ENCODE measurements around a stretch of chr2.

DNA sequence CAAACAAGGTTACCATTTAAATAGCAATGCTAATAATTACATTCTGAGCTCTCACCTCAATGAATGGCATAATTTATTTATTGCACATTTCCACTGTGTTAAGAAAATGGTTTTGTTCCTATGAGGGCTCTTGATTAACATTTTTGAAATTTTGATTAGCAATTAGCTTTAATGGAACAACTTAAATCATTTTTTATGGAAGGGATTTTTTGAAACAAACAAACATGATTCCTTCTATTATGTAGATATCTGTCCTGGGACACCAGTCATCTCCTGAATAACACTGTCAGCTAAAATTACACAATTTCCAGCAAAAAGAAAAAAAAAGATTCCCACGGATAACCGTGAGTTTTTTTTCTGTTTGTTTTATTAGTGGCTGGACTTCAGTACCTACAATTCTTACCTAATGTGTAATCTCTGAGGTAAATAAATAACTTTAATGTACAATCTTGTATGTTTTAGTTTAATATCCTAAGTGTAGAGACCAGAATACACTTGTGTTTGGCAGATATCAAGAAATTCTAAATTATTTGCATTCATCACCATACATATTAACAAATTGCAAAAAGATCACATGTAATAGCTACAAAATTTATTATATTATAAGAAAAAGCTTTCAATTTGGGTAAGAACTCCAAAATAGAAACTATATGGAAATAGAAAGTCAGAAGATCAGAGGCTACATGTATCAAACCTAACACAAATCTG is 126.6 kb upstream of the KYNU start:
- PRO-cap: no peak
- RRBS: no CpG with 5 or more reads among the region's 2 CpGs

DNA sequence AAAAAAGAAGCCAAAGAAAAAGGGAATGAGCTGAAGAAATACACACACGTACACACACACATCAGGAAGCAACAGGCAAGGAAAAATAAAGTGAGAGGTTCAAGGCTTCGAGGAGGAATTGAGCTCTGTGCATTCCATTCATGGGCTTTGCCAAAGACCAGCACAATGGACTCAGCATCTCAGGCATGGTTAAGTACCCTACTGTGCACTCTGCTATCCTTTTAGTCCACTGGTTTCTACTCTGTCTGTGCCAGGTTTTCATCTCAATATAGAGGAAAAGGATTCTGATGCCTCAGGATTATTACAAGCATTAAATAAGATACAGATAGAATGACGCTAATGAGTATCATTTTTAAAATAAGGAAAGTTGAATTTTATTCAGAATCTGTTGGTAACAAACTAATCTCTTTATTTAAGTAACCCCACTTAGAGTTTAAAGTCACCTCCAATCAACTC is 2.0 kb downstream of the KYNU start:
- PRO-cap: no peak
- RRBS: no CpG with 5 or more reads among the region's 3 CpGs

- PRO-cap: no peak
- RRBS: no CpG with 5 or more reads among the region's 8 CpGs
Observed at GRCh38 chr2:142935432-142935936, 58.0 kb downstream of the KYNU start.

DNA sequence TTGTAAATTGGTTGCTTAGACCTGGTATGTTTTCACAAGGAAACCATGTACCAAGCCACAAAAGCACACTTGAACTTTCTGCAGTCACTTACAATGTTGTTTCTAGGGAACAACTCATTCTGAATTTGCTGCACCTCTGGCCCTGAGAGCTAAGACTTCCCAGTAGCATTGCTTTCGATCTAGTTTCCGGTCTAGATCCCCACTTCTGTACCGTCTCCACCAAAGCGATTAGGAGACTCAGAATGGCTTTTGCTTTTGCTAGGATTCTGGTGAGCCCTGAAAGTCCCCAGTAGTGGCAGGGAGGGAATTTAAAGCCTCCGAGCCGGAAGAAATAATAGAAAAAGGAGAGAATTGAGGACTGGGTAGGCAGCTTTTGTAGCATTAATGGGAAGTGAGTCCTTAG is 313.0 kb downstream of the ARHGAP15 start:
- PRO-cap: no peak
- RRBS: no CpG with 5 or more reads among the region's 6 CpGs

DNA sequence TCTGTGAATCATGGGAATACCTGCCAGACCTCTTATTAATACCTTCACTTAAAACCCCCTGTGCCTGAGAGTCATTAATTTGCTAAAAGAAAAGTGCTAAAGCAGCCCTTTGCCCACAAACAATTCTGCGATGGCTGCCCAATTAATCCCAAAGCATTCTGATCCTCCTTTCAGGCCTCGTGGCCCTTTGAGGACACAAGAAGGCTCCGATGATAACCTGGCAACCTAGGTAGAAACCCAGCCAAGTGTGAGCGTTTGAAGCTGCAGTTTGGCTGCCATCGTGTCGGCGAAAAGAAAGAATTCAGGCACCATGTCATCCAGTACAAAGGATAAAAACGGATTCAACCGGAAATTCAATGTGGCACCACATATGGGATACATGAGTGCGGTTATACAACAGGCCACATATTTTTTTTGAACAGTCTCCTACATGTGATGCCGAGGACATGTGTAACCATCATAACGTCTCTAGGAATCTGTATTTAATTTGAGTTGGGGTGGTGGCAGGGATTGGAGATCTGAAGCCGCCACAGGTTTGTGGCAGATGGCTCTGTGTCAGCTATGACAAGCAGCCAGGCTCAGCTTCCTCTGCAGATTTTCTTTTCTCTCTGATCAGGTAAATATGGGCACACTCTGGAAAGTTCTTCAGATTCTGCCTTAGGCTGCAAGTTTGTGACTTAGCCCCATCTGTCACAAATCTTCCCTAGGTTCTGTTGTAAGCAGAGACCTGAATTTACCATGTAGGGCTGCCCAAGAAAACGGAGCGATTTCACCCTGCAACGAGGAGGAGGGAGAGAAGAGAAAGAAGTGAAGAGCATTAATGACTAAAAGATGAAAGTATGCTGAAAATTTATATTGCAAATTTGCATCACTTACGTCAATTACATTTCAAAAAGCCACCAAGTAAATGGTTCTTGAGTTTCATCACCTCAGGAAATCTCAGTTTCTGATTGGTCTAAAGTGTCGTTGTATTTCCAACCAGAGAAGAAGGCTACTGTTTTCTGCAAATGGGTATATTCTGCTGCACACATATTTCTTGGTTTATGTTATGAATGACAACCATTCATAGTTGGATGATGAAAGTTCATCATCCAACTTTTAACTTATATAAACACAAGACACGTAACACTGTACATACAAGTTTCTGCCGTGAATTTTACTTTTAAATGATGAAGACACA is 385.6 kb downstream of the GTDC1 start:
- PRO-cap: no peak
- RRBS: no CpG with 5 or more reads among the region's 20 CpGs

GRCh38 chr2:144097607-144098389 is 234.5 kb downstream of the GTDC1 start:
- PRO-cap: no peak
- RRBS: no CpG with 5 or more reads among the region's 5 CpGs

DNA sequence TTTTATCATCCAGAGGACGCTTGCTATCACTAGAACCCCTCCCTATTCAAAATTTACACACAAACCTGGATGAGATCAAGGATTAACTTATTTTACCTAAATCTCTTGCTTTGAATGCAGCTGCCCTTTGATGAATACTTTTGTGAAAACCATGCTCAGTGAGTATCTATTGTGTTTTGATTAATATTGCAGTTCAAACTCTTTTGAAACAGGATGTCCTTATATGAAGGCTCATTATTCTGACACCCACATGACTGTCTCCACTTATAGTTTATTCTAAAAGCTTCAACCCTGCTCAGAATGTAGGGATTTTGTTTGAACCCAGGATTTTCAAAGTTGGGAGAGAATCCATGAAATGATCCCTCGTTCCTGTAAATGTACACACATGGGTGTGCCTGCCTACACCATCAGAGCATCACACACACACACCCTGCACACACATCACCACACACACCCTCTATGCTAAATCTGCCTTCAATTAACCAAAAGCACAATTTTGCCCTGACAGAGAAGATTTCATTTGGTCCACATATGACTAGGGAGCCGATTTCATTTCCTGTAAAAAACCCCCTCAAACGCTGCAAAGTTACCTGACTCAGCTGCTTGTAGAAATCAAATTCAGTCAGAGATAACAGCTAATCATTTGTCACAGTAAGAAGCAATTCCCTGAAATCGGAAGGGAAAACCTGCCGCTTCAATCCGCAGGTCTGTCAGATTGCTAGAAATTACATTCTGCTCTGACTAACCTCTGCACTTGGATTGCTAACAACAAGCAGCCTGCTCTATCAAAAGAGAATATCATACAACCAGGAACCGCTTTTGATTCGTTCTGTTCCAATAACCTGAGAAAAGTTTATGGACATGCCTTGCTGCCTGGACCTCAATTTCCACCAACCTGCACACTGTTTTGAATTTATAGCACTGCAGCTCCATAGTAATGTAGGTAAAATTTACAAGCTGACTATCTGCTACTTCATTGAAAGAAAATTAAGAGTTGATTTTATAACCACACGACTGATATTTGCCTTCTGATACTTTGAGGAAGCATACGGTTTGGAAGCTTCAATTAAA is 65.1 kb downstream of the ZEB2 start:
- PRO-cap: no peak
- RRBS: no CpG with 5 or more reads among the region's 11 CpGs

DNA sequence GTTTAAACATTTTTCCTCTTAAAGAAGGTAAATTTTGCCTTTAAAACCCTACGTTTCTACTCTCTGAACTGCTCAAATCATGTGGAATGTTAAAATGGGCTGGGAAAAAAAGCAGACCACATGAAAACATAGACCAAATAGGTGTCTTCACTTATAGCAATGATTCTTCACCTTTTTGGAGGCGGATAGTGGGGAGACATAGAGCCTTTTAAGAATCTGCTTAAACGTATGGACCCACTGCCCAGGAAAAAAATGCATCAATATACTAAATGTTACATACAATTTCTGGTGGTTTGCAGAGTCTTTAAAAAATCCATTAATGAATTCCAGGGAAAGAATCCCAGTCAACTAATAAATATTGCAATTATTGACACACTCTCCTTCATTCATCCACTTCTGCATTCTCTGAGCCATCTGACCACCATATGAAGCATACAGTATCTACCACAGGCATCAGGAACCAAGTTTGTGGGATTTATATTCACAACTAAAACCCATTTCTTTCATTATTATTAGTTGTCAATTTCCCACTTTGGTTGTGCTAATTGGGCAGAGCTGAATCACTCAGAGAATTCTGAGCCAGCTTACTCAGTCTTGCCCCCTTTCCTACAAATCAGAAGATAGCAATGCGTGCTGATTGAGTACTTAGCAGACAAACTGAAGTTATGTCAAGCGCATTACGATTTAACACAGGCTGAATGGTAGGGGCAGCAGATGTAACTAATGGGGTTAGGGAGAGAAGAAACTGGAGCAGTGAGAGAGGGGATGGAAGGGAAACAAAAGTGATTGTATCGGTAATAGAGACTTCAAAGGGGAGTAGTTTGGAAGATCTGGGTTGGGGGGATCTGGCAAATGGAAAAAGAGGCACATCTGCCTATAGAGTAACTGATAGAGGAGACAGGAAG is 52.4 kb downstream of the ZEB2 start:
- PRO-cap: no peak
- RRBS: no CpG with 5 or more reads among the region's 7 CpGs

- PRO-cap: no peak
- RRBS: no CpG with 5 or more reads among the region's 1 CpG
Observed at GRCh38 chr2:144518665-144518973, 1.3 kb downstream of the ZEB2 start.

DNA sequence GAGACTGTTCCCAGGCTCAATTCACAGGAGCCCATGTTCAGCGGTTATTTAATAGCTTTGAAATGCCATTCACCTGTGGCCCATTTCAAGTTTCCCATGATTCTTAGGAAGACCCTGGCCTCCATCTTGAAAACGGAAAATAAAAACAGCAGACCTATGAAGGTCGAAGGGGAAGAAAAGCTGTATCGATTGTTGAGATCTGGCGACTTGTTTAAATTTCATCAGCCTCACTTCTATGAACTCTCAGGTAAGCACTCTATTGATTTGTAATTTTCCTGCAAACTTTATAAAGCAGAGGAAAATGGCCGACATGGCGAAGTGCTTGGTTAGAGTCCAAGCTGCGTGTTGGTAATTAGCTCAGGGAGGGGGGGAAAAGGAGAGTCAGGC is 147.9 kb upstream of the ZEB2 start:
- PRO-cap: no peak
- RRBS: no CpG with 5 or more reads among the region's 8 CpGs

DNA sequence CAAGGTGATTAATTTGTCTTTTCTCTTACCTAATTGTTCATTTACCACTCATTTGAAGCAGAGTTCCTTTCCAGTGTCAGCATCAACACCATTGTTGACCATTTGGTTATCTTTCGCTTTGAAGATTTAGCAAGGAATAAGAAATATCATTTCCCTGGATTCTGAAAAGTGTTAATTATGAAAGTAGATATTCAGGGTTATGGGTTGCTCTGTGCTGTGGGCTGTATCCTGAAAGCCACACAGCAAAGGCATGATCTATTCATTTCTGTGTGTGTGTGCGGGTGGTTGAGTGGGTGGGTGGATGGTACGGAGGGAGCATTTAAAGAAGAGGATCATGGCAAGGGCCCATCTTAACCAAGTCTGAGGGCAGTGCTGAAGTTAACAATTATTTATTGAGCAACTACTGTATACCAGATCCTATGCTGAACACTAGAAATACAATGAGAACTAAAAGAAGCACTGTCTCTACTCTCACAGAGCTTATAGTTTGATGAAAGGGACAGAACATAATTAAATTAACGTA is 178.2 kb upstream of the ZEB2 start:
- PRO-cap: no peak
- RRBS: no CpG with 5 or more reads among the region's 4 CpGs

GRCh38 chr2:144937942-144938244 is 418.0 kb upstream of the ZEB2 start:
- PRO-cap: no peak
- RRBS: no CpG with 5 or more reads among the region's 4 CpGs

DNA sequence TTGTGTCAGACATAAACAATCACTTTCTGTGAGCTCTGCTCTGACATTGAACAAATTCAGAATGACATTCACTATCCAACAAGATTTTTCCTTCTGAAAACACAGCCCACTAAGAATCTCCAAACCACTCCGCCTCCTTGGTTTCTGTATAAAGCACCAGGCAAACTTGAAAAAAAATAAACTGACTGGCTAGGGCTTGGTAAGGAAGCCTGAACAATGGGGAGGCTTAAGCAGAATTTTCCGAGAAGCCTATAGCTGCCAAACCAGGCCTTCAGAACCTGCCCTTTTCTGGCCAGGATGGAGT is 529.4 kb upstream of the ZEB2 start:
- PRO-cap: no peak
- RRBS: no CpG with 5 or more reads among the region's 2 CpGs

GRCh38 chr2:147464153-147464637 is 380.6 kb upstream of the ACVR2A start:
- PRO-cap: no peak
- RRBS: no CpG with 5 or more reads among the region's 4 CpGs

DNA sequence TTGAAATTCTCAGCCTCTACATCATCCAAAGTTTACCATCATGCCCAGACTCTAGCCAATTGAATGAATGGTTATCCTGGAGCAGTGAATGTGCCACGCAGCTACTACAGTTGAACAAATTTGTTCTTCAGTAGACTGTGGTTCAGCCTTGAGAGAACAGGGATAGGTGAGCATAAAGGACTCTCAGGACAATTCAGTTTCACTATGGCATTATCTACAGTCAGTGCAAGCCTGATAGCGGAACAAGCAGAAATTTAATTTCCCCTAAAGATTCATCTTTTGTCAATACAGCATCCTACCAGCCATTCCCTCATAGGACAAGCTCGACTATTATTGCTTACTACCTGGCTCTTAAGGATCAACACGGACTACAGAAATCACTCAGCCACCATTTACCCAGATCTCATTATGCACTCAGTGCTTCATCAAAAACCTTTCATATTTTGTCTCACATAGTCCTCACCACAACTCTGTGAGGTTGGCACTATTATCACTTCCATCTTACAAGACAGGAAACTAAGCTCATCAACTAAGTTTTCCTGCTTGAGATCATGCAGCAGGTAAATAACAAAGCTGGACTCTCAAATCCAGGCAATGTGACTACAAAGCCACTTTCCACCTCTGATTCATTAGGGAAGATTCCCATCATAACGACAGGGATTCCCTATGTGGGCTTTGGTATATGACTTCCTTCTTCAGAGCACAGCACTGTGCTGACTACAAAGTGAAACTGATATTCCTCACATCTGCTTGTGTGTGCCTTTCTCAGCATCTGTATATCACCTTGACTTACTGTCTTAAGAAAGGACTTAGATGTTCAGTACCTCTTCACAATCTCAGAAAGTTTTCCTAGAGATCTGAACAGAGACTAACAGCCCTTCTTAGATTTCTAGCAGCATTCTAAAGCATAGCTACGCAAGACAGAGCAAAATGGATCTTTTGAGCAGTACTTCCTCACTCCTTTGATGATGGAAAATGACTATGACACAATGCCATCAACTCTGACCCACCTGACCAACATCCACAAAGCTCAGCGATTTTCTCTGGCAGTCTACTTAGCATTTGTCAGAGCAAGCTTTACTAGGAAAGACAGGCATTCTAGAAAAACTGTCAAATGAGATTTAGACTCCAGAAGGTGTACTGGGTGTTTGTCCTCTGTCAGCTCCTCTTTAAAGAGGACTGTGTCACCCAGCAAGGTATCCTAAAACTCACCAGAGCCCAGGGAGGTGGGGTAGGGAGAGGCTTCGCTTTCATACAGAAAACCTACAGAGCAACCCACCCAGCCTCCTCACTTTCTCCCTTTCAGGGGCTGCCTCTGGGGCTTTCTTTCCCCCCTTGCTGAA is 181.2 kb upstream of the ACVR2A start:
- PRO-cap: no peak
- RRBS: no CpG with 5 or more reads among the region's 8 CpGs

DNA sequence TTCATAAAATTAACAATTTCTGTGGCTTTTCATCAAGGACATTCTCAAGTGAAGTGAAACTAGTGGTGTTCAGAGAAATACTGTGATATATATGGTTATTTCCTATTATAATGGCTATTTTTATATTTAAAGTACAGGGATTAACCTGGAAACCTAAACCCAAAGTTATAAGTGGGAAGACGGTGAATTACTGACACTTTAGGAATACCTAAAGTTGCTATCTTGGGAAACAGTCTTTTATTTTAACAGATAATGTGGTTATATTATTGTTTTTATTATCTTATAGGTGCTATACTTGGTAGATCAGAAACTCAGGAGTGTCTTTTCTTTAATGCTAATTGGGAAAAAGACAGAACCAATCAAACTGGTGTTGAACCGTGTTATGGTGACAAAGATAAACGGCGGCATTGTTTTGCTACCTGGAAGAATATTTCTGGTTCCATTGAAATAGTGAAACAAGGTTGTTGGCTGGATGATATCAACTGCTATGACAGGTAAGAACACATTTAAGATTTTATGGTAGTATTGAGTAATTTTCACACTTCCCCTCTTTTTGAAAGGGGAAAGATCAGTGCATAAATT is 51.3 kb downstream of the ACVR2A start:
- PRO-cap: no peak
- RRBS: no CpG with 5 or more reads among the region's 4 CpGs

GRCh38 chr2:148020211-148020553 is 355 bp downstream of the ORC4 start:
- PRO-cap: no peak
- RRBS: no CpG with 5 or more reads among the region's 14 CpGs

- PRO-cap: no peak
- RRBS: no CpG with 5 or more reads among the region's 2 CpGs
Observed at GRCh38 chr2:148022797-148023368, 2.0 kb downstream of the MBD5 start.

- PRO-cap: no peak
- RRBS: no CpG with 5 or more reads among the region's 3 CpGs
Observed at GRCh38 chr2:148048230-148048885, 27.5 kb downstream of the MBD5 start.

DNA sequence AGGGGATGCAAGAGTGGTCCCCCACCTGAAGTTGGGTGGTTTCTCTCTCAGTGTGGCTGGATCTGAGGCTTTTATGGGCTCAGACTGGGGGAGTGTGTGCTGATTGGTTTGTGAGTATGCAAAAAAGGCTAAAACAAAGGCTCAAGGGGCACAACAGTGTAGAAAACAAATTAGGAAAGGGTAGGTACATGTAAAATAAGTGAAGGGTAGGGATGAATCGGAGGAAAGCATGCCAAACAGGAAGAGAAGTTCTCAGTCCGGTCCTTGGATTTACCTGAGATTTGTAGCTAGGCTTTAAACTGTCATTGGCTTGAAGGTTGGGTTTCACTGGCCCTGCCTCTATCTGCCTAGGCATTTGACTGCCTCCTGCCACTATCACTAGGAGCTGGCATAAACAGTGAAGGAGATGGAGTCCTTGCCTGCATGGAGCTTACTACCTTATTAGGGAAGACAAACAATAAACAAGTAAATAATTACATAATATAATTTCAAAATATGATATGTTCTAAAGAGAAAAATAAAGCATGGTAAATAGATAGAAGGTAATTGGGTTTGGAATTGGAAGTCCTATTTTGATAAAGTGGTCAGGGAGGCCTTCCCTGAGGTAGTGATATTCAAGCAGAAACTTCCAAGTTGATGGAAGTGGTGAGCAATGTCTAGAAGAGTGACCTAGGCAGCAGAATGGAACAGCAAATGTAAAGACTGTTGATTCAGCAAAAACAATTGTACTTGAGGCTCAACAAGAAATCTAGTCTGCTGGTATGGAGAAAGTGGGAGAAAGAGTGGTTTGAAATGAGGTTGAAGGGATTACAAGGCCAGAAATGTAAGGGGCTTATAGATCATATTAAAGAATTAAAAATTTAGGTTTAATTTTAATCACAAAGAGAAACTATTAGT is 181.1 kb downstream of the MBD5 start:
- PRO-cap: no peak
- RRBS: no CpG with 5 or more reads among the region's 2 CpGs

Measured in Caco-2 (cell line).